ENCODE measurements around a stretch of chr2.

GRCh38 chr2:95047857-95048132, 22.3 kb downstream of the MAL start:
- PRO-cap, 3 experiments = no peak in any of the 3 experiments
- RAMPAGE, long total RNA = no peak
- RRBS, 2 experiments = no CpG with 5 or more reads among the region's 7 CpGs

GRCh38 chr2:95293551-95294070, 3.5 kb upstream of the KCNIP3 start:
- PRO-cap, 3 experiments = no peak in any of the 3 experiments
- RAMPAGE, long total RNA = no peak
- RRBS, 2 experiments = no CpG with 5 or more reads among the region's 10 CpGs

DNA sequence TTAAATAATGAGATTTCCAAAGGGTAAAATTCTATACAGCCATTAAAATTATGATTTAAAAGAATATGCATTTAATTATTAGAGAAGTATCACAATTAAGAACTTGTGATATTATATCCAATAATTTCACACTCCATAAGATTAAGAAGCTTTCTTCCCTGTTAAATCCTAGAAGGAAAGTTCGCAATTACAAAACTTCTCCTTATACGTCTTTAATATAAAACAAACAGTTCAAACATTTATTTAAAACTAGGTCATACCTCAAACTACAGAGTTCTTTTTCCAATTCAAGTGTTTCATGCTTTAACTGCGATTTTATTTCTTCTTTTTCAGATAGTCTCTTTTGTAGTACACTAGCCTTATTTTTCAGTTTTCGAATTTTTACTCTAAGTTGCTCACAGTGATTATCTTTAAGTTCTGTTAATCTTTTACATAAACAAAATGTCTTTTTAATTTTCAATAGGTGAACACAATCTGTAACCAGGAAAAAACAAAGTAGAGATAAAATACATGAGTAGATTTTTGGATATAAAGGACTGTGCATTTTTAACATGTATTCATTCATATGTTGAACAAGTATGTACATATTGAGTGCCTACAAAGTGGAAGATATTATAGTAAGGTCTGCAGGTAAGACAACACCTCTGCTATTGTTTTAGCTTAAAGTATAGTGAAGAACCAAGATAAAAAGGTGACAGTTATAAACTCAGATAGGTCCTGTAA, 131.9 kb downstream of the ANKRD36C start:
- PRO-cap, 3 experiments = no peak in any of the 3 experiments
- RAMPAGE, long total RNA = no peak
- RRBS, 2 experiments = no CpG with 5 or more reads among the region's 4 CpGs

- PRO-cap, 3 experiments = no peak in any of the 3 experiments
- RAMPAGE, long total RNA = no peak
- RRBS, 2 experiments = no CpG with 5 or more reads among the region's 4 CpGs
Observed at GRCh38 chr2:96140909-96141225, 2.6 kb upstream of the ASTL start.

GRCh38 chr2:96147624-96148085, 2.4 kb upstream of the DUSP2 start:
- PRO-cap, 3 experiments = no peak in any of the 3 experiments
- RAMPAGE, long total RNA = no peak
- RRBS, 2 experiments = no CpG with 5 or more reads among the region's 8 CpGs

GRCh38 chr2:96207316-96207733, 1.3 kb downstream of the STARD7 start:
- PRO-cap, 3 experiments = peak in 1 of 3 experiments; most common plus-strand start chr2:96207662 (in 1); most common minus-strand start chr2:96207542 (in 1)
- RAMPAGE, long total RNA = no peak
- RRBS, 2 experiments = no CpG with 5 or more reads among the region's 9 CpGs

DNA sequence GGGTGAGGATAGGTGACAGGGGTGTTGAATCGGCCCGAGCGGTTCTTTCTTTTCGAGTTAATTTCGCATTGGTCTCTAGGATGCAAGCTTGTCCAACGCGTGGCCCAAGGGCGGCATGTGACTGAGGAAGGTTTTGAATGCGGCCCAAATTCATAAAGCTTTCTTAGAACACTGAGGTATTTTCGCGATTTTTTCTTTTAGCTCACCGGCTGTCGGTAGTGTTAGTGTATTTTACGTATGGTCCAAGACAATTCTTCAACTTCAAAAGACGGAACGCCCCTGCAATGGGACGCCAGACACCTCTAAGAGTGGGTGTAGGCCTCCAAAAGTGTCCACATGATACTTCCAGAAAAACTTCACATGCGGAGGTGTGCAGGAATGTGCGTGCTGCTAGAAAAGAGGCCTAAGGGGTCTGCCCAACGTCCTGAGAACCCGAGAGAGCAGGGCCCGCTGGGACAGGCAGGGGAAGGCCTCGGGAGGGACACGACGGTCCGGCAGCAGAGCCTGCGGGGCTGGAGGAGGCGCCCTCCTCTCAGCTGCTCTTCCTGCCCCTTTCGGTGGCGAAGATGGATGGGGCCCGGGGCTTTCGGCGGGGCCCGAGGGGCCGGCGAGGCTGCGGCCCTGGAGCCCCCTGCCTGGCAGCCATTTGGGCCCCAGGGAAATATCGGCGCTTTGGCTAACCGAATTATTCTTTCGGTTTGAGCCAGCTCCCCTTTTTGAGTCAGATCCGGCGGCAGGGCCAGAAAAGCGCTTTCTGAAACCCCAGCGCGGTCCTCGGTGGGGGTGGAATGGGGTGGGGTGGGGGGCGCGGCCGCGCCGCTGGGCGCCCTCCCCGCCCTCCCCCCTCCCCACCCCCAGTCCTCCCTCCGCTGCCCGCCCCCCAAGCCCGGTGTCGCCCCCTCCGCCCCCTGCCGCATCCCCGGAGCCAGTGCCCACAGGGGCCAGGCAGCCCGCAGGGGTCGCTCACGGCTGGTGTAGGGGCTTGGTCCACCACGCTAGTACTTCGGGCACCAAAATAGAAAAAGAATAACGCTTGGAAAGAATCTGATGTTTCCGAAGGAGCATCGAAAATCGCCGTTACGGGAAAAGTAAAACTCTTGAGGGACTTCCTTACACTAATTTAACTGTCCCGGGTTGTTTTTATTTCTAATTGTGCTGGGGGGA, 9.3 kb upstream of the ARID5A start:
- PRO-cap, 3 experiments = peak in 2 of 3 experiments; most common plus-strand start position 500 of the sequence (in 1); most common minus-strand start position 674 of the sequence (in 1)
- RAMPAGE, long total RNA = no peak
- RRBS, 2 experiments = 7 to 8% methylated on average over 11 of the region's 73 CpGs

DNA sequence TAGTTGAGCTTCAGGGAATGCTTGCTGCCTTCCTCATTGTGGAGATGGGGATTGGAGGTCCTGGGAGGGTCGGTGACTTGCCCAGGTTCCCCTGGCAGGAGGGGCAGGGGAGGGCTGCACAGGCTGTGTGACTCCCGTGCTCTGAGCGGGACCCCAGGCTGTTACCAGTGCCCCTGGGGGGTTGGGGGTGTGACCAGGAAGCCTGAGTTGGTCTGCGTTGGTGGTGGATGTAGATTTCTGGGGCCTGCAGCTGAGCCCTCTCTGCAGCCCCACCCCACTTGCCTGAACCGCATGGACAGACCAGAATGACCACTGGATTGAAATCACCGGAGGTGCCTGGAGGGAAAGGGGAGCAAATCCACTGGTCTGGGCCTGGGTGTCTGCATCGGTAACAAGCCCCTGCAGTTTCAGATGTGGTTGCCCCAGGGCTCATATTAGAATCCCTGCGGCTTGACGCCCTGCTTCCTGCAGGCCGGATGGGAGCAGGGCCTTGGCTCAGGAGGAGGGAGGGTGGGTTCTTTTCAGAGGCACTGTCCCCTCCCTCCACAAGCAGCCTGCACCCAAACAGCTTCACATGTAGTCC, 16.4 kb downstream of the ARID5A start:
- PRO-cap, 3 experiments = no peak in any of the 3 experiments
- RAMPAGE, long total RNA = no peak
- RRBS, 2 experiments = no CpG with 5 or more reads among the region's 10 CpGs

GRCh38 chr2:96758999-96759316, 1.7 kb upstream of the CNNM4 start:
- PRO-cap, 3 experiments = no peak in any of the 3 experiments
- RAMPAGE, long total RNA = no peak
- RRBS, 2 experiments = no CpG with 5 or more reads among the region's 3 CpGs

GRCh38 chr2:96766522-96766777, 5.7 kb downstream of the CNNM4 start:
- PRO-cap, 3 experiments = no peak in any of the 3 experiments
- RAMPAGE, long total RNA = no peak
- RRBS, 2 experiments = no CpG with 5 or more reads among the region's 2 CpGs

DNA sequence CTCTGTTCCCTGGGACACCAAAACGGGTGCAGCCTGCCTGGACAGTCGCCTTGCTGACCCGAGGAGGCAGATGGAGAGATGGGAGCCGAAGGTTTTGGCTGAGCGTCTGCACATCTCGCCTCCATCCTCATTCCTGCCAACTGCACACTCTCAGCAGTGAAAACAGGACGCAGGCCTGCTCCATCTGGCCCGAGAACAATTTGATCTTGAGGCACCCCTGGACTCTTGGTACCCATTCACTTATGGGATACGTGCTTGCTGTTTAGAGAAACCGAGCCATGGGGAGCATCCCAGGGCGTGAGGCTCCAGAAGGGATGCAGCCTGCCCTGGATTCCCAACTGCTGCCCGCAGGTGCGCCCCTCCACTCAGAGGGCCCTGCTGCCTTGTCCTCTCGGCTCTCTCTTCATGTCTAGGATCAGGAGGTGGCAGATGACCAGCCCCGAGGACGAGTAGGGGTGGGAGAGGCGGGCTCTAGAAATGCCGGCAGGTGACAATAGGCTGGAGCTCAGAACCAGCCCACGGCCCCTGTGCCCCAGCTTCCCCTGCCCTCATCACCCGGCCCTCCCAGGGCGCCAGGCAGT, 9.1 kb upstream of the SEMA4C start:
- PRO-cap, 3 experiments = no peak in any of the 3 experiments
- RAMPAGE, long total RNA = no peak
- RRBS, 2 experiments = 90 to 98% methylated on average over 2 of the region's 21 CpGs

GRCh38 chr2:96897843-96898420, 28.1 kb upstream of the SEMA4C start:
- PRO-cap, 3 experiments = no peak in any of the 3 experiments
- RAMPAGE, long total RNA = no peak
- RRBS, 2 experiments = no CpG with 5 or more reads among the region's 10 CpGs

DNA sequence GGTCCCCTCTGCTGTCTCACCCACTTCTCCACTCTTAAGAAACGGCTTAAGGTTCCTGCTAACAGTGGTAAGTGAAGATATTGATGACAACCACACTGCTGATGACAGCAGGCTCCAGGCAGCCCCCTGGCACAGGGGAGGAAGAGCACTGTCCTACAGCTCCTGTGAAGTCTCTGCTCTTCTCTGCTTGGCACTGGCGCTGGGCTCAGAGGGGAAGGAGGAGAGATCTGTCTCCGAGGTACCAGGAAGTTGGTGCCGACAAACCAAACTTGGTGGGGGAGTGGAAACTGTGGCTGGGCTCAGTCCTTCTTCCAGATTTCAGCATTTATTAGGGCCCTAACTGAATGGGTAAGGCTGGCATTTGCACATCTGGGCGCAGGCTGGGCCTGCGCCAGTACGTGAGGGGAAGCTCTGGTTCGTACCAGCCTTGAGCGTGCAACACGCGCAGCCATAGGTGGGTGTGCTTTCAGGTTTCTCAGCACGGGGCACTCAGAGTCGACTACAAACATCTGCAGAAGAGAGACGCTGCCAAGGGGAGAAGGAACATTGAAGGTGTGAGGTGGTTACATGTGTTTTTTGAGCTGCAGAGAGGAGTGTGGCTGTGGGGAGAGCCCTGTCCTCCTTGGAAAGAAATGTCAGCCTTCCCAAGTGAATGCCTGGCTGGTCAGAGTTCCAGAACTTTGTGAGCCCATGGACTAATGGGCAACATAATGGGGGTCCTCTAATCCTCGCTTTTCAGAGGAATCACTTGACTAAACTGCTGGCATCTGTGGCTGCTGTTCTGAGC, 55.0 kb upstream of the SEMA4C start:
- PRO-cap, 3 experiments = no peak in any of the 3 experiments
- RAMPAGE, long total RNA = no peak
- RRBS, 2 experiments = no CpG with 5 or more reads among the region's 15 CpGs

DNA sequence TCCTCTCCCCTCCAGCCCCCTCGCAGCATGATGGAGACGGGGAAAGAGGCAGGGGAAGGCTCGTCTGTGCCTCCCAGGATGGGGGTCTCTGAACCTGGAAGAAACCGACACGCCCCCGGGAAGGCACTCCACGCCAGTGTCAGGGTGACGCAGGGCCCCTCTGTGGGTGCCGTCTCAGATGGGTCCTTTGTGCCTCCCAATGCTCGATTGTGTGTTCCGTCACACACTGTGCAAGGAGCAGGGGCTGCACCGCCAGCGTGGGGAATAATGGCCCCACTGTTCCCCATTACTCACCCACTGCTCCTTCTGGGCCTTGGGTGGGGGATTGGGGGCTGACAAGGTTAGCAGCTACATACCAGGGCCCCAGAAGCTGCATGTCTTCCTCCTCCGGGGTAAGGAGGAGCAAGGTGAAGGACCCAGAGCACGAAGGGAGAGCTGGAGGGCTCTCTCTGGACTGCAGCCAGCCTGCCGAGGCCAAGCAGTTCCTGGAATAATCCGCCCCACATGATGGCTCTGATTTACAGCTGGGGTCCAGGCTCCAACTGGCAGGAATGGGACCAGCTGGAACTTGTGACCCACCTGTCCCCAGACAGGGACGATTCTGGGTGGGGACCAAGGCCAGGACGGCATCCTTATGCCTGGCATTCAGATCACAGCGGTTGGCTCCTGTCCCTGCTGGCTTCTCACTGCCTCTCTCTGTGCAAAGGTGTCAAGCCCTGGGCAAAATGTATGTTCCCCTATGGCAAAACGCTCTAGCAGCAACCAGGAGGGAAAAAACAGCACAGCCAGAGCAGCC, 36.2 kb downstream of the FAM178B start:
- PRO-cap, 3 experiments = no peak in any of the 3 experiments
- RAMPAGE, long total RNA = no peak
- RRBS, 2 experiments = no CpG with 5 or more reads among the region's 21 CpGs

DNA sequence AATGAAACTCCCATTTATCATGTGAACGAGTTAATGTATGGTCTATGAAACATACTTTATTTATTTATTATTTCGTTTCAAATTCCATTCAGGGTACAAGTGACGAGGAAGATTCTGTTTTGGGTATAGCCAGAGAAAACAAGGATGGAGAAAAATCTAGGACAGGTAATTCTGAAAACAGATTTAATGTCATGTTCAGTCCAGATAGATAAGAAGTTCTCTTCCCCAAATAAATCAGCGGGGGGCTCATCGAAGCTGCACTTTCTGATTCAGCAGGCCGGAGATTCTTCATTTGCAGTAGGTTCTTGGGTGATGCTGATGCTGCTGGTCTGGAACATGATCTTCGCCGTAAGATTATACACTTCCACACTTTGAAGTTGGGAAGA, 83.7 kb downstream of the ANKRD36 start:
- PRO-cap, 3 experiments = no peak in any of the 3 experiments
- RAMPAGE, long total RNA = no peak
- RRBS, 2 experiments = no CpG with 5 or more reads among the region's 8 CpGs

GRCh38 chr2:97549135-97549895, 40.4 kb downstream of the ANKRD36B start:
- PRO-cap, 3 experiments = no peak in any of the 3 experiments
- RAMPAGE, long total RNA = no peak
- RRBS, 2 experiments = no CpG with 5 or more reads among the region's 8 CpGs

DNA sequence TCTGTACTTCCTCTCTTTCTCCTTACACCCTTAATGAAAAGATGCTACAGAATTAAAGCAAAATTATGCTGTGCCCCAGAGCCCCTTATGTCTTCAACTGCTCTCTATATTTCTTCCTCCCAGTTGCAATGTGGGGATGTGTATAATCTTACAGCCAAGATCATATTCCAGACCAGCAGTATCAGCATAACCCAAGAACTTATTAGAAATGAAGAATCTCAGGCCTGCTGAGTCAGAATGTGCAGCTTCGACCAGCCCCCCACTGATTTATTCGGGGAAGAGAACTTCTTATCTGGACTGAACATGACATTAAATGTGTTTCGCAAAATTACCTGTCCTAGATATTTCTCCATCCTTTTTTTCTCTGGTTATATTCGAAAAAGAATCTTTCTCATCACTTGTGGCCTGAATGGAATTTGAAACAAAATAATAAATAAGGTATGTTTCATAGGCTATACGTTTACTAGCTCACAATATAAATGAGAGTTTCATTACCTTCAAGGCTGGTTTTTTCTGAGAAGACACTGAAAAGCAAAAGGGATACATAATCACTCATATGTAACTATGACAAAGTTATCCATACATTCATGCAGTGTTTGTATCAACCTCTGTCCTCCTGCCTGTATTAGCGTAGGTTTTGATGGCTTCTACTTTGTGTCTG, 38.6 kb downstream of the ANKRD36B start:
- PRO-cap, 3 experiments = no peak in any of the 3 experiments
- RAMPAGE, long total RNA = no peak
- RRBS, 2 experiments = no CpG with 5 or more reads among the region's 6 CpGs

GRCh38 chr2:97619105-97619599, 26.7 kb upstream of the COX5B start:
- PRO-cap, 3 experiments = no peak in any of the 3 experiments
- RAMPAGE, long total RNA = no peak
- RRBS, 2 experiments = no CpG with 5 or more reads among the region's 8 CpGs

- PRO-cap, 3 experiments = no peak in any of the 3 experiments
- RAMPAGE, long total RNA = no peak
- RRBS, 2 experiments = 87 to 93% methylated on average over 1 of the region's 16 CpGs
Observed at GRCh38 chr2:97740979-97741483, 27.7 kb downstream of the ZAP70 start.

- PRO-cap, 3 experiments = no peak in any of the 3 experiments
- RAMPAGE, long total RNA = no peak
- RRBS, 2 experiments = no CpG with 5 or more reads among the region's 3 CpGs
Observed at GRCh38 chr2:97841584-97842312, 128.4 kb downstream of the ZAP70 start.

All from skeletal muscle tissue (tissue), 7 donors.